HTR-8/SVneo (cell line): ENCODE measurements around a stretch of chr21.

DNA sequence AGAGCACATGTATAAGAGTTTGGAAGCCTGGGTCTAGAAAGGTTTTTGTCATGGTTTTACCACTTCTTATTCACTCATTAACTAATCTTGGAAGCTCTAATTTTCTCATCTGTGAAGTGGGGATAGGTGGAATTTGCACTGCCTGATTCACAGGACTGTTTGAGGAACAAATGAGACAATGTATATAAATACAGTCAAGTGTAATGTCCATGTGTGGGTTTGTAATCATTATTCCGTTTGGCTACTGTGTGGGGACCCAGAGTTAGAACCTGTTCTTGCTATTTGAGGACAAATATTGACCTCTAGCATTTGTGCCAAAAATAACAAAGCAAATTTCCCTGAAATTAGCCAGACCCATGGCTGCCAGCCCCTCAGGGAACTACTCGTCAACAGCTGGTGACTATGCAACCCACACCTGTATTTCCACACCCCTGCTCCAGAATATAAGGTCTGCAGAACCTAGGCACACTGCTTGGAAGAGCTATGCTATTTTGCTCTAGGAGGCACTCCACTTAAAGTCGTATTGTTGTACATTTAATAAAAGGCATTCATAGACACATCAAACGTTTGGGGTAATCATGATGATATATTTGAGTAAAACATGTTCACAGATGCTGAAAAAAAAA lies 70.7 kb downstream of the KCNJ6 start:
- RRBS = no CpG with 5 or more reads among the region's 4 CpGs

- RRBS = no CpG with 5 or more reads among the region's 13 CpGs
These were observed 164.6 kb upstream of the KCNJ6 start for GRCh38 chr21:38080754-38081377.

- RRBS = no CpG with 5 or more reads among the region's 4 CpGs
These were observed 60.8 kb upstream of the KCNJ15 start for GRCh38 chr21:38195817-38196621.

DNA sequence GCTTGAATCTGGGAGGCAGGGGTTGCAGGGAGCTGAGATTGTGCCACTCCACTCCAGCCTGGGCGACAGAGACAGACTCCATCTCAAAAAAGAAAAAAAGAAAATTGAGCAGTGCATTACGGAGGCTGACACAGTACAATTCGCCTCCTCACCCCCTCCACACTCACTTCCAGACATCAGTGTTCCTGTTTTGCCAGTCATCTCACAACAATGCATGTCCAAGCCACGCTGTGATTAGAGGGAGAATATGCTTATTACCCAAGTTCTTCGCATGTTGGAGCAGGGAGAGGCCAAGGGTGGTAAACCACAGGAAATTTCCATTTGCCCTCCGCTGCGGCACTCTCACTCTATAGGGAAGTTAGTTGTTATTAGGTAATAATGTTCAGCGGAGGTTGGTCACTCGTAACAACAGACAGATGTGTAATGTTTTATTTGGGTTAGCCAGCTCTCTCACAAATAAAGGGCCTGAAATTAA lies 32.9 kb downstream of the KCNJ15 start:
- RRBS = no CpG with 5 or more reads among the region's 9 CpGs

DNA sequence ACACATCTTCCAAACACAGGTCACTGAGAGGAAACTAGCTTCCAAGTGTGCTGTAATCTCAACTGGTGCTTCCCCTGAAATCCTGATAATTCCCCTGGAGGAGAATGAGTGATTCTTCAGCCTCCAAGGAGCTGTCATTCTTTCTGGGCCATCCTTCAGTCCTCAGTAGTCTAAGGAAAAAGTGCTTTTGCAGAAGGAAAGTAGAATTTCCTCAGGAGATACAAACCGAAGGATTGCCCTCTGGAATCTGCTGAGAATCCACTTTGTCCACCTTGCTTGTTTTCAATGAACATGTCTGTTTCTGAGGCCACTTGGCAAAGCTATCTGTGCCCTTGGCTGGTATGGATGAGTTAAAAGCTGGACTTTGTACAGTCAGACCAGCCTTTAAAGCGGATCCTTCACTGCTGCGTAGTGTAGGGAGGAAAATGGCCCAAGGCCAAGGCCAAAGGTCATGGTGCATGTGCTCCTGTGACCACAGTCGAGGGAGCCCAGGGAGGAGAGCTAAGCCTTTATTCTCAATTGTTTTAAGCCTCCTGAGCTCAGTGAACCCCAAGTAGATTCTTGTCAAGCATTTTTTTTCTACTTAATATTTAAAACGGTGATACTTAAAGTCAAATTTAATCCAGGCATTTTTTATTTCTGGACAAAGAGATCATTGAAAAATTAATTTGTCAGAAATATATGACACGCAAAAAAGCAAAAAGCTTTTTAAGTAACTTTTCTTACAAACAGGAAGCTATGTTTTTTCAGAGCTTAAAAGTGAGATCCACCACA lies 36.9 kb downstream of the KCNJ15 start:
- RRBS = no CpG with 5 or more reads among the region's 6 CpGs

GRCh38 chr21:38460368-38460990 lies 37.8 kb downstream of the ERG start:
- RRBS = no CpG with 5 or more reads among the region's 7 CpGs

DNA sequence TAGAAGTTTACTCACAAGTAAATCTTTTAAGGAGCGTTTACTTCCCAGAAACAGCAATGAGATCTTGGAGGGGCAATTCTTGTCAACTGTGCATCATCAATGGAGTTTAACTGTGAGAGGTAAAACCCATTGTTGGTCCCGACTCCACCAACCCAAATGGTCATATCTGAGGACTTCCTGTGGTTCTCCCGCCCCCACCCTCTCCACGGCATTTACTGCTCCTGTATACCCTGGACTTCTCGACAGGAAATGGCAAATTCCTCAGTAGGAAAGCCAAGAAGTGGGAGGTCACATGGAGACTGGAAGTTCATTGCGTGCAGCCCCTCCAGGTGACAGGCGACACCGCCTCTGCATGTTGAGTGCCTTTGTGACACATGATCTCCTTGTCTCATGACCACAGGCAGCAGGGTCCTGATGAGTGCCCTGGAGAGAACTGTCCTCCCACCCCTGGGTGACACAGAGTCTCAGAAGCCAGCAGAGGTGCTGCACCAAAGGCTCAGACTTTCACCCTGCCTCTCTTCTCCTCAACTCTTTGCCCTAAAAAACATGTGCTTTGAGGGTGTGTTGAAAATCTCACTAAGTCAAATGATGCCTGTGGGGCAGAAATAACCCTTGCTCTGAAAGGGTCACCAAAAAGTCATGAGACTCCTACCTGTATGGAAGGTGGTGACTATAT lies 24.1 kb downstream of the ERG start:
- RRBS = no CpG with 5 or more reads among the region's 8 CpGs

- RRBS = no CpG with 5 or more reads among the region's 2 CpGs
These were observed 9.1 kb downstream of the ERG start for GRCh38 chr21:38489151-38489529.

DNA sequence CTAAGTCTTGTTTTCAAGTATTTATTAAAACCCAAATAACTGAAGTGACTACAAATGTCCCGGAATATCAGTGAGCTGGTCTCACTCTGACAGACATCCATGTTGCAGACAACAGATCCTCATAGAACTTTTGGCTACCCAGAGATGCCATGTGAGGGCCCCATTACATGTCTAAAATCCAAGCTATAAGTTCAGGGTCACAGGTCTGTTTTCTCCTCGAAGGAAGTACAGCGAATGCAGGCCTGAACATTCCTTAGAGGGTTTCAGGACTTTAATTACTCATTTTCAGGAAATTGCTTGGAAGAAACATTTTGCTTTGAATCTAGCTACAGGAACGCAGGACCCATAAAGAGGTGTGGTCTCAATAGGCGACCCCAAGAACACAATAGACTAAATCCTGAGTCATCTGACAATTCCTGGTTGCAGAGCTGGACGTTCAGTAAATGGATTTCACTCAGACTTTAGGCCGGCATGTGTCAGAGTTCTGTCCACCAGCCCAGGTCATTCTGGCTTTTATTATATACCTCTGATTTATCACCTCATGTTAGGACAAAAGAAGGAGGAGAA lies 952 bp upstream of the ERG start:
- RRBS = no CpG with 5 or more reads among the region's 7 CpGs

DNA sequence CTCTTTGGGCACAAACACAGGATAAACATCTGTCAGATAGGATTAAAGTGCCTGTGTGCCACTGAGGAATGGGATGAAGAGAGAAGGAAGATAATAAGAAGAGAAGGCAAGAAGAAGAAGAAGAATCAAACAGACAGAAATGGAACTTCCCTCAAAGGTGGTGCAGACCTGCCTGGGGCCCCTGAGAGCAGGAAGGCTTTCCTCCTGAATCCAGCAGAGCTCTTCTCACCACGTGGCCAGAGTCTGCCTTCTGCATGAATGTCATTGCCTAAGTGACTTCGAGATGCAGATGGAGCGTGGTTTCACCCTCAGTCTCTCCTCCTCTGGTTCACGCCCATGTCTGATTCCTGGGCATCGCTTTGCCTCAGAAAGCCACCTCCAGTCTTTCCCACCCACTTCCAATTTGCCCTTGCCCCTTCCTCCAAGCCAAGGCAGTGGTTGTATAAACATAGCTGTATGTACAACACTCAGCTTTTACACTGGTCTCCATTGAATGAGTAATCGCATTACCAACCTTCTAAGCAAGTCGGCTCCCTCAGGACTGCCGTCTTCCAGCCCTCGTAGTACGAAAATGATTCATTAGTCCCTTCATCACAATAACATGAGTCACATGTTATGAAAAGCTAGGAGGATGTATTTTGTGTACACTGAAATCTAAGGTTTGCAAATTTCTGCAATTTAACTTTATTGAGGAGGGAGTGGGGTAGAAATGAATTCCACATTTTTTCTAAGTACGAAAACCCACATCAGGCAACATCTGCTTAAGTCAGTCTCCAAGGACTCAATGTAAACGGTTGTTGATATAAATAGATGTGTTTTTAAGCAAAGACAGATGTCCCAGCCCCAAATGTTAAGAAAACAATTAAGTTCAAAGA lies 32.6 kb upstream of the ETS2 start:
- RRBS = no CpG with 5 or more reads among the region's 12 CpGs

GRCh38 chr21:38808366-38809092 lies 2.8 kb downstream of the ETS2 start:
- RRBS = no CpG with 5 or more reads among the region's 4 CpGs

GRCh38 chr21:38815182-38815438 lies 9.4 kb downstream of the ETS2 start:
- RRBS = no CpG with 5 or more reads among the region's 2 CpGs

DNA sequence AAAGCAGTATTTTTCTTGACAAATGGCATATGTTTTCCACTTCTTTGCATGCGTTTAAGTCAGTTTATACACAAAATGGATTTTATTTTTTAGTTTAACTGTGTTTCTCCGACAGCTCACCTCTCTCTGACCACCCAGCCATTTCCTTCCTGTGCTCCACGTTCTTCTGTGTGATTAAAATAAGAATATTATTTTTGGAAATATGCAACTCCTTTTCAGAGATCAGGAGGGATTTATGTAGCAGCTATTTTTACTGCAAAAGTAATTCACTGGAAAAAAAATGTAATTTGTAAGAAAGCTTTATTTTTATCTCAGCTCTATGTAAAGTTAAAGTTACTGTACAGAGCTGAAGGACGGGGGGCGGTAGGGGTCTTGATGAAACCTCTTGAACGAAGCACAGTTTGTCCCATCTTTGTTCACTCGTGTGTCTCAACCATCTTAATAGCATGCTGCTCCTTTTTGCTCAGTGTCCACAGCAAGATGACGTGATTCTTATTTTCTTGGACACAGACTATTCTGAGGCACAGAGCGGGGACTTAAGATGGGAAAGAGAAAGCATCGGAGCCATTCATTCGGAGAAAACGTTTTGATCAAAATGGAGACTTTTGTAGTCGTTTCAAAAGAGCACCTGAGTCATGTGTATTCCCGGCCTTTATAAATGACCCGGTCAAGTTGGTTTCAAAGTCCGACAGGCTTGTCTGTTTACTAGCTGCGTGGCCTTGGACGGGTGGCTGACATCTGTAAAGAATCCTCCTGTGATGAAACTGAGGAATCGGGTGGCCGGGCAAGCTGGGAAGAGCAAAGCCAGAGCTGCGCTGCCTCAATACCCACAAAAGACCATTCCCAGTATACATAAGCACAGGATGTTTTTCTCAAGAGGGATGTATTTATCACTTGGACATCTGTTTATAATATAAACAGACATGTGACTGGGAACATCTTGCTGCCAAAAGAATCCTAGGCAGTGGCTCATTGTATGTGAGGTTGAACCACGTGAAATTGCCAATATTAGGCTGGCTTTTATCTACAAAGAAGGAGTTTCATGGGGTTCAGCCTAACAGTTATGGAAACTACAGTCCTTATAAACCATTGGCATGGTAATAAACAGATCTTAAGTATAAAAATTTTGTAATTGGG lies 18.4 kb downstream of the ETS2 start:
- RRBS = 100% methylated on average over 4 of the region's 22 CpGs

DNA sequence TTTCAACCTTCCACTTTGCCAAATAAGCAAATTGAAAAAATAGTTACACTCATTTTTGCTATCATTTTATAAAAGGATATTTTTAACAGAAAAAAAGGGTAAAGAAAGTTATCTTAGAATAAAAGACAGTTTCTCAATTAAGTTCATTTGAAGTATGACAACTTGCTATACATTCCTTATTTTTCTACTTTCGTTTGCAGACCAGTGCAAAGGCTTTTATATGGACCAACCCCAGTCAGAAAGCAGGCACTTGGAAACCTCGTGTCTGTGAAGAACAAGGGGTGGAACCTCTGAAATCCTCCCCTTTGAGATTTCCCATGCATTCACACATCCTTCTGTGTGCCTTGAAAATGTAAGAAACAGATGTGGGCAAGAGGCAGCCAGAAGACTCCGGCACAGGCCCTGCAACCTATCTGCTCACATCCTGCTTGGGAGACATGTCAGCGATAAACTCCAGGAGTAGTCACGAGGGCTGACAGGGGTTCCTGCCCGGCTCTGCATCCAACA lies 42.4 kb downstream of the ETS2 start:
- RRBS = 95% methylated on average over 3 of the region's 6 CpGs

- RRBS = no CpG with 5 or more reads among the region's 9 CpGs
These were observed 103.4 kb downstream of the ETS2 start for GRCh38 chr21:38909065-38909580.

- RRBS = no CpG with 5 or more reads among the region's 5 CpGs
These were observed 112.9 kb downstream of the ETS2 start for GRCh38 chr21:38918321-38919282.

GRCh38 chr21:38955339-38956037 lies 149.8 kb downstream of the ETS2 start:
- RRBS = no CpG with 5 or more reads among the region's 11 CpGs

DNA sequence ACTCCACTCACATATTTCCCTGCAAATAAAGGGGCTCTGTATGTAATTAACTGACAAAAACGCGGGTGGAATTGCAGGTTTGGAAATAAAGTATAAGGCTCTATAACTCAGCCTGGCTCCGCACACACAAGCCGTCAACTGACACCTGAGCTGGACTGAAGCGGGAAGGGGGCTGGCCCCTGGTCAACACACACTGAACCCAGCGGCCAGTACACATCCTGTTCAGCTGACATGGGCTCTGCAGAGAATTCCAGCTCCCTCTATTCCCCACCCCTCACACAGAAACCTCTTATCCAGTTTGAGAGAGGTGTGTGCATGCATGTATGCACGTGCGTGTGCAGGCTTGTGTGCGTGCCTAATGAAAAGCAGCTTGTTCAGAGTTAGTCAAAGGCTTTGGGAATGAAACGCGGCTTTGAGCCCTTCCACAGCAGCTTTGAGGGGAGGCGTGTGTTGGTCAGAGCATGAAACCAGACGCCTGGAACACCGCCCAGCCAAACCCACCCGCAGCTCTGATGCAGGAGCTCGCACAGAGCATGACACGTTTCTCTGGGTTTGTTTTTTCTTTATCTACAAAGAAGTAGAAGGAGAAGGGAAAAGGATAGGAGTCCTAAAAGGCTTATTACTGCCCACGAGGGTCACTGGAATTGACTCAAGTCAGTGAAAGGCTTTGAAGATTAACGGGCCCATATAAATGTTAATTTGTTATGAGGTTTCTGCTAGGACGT lies 184.1 kb downstream of the ETS2 start:
- RRBS = no CpG with 5 or more reads among the region's 20 CpGs

DNA sequence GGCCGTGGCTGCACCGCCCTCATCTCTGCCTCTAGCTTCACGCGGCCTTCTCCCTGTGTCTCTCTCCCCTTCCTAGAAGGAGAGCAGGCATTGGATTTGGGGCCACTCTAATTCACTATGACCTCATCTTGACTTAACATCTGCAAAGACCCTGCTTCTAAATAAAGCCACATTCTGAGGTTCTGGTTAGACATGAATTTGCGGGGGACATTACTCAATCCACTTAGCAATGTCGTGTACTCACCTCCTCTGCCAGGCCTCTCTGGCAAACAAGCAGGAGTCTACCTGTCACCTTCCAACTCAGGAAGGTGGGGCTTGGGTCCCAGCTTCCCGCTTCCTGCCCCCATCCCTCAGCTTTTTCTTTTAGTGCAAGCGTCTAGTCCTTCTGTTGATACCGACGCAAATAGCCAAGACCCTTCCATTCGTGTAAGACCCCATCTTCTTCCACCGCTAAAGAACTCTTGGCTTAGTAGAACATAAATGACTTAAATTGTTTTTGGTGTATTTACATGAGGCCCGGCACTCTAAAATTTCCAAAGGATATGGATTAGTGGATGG lies 177.8 kb downstream of the PSMG1 start:
- RRBS = no CpG with 5 or more reads among the region's 13 CpGs

GRCh38 chr21:39165291-39165559 lies 18.0 kb downstream of the PSMG1 start:
- RRBS = no CpG with 5 or more reads among the region's 1 CpG